Cardiac septum (tissue), 1 donor: ENCODE results near the genes NUDT4 and MRPL42.

DNA sequence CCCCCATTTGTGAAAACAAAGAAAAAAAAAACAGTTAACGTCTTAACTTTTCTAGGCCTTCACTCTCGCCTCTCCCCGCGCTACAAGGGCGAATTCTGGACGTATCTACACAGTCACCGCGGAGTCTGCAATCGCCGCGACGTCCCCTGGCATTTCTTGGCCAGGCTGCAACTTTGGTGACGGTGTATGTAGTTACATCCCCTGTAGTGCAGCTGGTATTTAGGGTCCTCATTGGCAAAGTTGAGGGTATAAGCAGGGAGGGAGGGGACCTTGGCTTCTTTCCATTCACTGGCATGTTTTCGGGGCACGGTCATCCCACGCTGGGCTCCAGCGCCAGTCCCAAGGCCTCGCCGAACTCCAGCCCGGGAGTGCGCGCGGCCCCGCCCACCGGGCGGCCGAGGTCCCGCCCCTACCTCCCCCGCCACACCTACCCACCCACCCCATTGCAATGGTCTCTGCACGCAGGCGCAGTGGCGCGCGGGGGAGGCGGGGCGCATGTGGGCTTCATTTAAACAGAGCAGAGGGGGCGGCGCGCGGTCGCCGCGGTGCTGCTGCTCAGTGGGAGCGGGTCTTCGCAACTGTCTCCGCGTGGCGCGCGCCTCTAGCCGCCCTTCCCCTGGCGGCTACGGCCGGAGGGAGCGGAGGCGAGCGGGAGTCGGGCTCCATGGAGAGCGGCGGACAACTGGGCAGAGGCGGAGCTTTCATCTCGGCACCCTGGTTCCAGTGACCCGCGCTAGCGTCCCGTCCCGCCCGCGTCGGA lies at the start of gene NUDT4:
NUDT4 (plus strand) TSS at position 536 of the 760 bp plus-strand sequence.
- PRO-cap, result bidirectional peak, plus-strand start at position 537 of the sequence, minus-strand start at position 357 of the sequence

DNA sequence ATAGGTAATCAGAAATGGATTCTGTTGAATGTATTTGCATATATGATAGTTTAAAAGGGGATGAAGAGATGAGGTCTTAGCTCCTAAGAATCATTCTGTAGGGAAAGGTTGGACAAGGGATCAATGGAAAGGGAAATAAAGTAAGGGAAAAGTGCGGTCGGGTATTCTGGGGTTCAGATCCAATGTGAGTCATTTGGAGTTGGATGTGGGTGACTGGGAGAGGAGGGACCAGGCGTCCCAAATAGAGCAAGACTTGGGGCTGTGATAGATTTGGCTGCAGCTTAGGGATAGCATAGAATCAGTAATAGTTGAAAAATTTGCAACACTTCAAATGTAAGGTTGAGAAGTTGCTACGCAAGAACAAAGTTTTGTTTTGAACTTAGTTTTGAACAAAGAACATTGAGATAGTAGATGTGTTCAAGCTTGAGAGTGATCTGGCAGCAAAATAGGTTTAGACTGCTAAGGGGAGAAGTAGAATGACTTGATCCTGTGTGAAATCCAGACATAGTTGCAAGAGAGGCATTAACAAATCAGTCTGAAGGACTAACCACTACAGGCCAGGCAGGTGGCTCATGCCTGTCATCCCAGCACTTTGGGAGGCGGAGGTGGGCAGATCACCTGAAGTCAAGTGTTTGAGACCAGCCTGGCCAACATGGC lies 3.8 kb downstream of the NUDT4 start:
- PRO-cap, result no peak

GRCh38 chr12:93467341-93468374 lies at the start of gene MRPL42:
MRPL42 (plus strand) TSS chr12:93467514.
- PRO-cap, result unidirectional peak, plus-strand start at chr12:93467517

- PRO-cap, result no peak
Observed at GRCh38 chr12:93578127-93579166, 6.0 kb downstream of the SOCS2 start.

GRCh38 chr12:93587614-93587944 lies 15.1 kb downstream of the SOCS2 start:
- PRO-cap, result no peak

GRCh38 chr12:93590898-93592163 lies 18.9 kb downstream of the SOCS2 start:
- PRO-cap, result bidirectional peak, plus-strand start at chr12:93591373, minus-strand start at chr12:93591446; bidirectional peak, plus-strand start at chr12:93591610, minus-strand start at chr12:93591540; bidirectional peak, plus-strand start at chr12:93591783, minus-strand start at chr12:93591677

- PRO-cap, result unidirectional peak, plus-strand start at chr12:93592380
Observed at GRCh38 chr12:93592231-93592582, 19.7 kb downstream of the SOCS2 start.

DNA sequence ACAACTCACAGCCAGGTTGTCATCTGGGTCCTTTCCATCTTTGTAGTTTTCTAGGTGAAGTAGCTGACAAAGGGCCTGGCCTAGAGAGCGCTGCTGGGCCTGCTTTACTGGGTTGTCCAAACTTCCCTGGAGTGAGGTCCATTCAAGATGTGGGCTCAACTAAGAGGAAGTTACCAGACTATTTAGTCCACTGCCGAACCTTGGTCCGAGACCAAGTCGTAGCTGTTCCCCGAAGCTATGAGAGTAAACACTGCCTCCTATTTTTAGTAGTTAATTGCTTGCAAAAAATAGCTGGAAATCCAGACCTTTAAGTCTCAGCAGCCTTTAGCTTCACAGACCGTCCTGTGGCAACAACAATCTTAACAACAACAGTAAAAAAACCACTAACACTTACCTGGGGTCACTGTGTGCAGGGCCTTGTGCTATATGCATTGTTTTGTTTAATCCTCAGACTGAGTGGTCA lies 30.4 kb downstream of the SOCS2 start:
- PRO-cap, result no peak

DNA sequence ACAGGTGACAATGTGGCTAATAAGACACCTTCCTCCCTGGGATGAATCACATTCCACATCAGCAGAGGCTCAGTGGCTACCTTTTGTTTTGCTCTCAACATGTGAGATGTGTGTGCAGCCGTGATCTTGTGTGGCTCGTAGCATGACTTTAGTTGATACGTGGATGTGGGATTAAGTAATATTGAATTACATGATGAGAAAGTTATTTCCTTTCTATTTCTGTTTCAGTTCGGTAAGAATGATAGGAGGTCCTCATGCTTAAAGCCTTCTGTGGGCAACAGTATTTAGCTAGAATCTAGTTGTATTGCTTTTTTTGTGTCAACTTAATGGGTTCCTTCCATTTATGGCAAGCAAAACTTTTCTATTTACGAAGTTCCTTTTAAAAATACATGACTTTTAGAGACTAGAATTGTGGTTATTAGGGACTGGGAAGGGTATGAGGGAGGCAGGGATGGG lies 7.7 kb downstream of the CRADD start:
- PRO-cap, result bidirectional peak, plus-strand start at position 227 of the sequence, minus-strand start at position 148 of the sequence

GRCh38 chr12:93711314-93711830 lies 34.2 kb downstream of the CRADD start:
- PRO-cap, result no peak

GRCh38 chr12:93789191-93789794 lies 112.1 kb downstream of the CRADD start:
- PRO-cap, result no peak

DNA sequence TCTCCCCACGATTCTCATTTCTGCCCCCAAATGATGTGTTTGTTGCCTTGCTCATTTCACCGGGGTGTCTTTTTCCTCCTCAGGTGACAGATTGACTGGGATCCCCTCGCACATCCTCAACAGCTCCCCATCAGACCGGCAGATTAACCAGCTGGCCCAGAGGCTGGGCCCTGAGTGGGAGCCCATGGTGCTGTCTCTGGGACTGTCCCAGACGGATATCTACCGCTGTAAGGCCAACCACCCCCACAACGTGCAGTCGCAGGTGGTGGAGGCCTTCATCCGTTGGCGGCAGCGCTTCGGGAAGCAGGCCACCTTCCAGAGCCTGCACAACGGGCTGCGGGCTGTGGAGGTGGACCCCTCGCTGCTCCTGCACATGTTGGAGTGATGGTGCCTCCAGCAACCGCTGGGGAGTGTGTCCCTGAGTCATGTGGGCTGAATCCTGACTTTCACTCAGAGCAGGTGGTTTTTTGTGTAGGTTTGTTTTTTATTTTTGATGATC lies 172.8 kb downstream of the CRADD start:
- PRO-cap, result no peak

DNA sequence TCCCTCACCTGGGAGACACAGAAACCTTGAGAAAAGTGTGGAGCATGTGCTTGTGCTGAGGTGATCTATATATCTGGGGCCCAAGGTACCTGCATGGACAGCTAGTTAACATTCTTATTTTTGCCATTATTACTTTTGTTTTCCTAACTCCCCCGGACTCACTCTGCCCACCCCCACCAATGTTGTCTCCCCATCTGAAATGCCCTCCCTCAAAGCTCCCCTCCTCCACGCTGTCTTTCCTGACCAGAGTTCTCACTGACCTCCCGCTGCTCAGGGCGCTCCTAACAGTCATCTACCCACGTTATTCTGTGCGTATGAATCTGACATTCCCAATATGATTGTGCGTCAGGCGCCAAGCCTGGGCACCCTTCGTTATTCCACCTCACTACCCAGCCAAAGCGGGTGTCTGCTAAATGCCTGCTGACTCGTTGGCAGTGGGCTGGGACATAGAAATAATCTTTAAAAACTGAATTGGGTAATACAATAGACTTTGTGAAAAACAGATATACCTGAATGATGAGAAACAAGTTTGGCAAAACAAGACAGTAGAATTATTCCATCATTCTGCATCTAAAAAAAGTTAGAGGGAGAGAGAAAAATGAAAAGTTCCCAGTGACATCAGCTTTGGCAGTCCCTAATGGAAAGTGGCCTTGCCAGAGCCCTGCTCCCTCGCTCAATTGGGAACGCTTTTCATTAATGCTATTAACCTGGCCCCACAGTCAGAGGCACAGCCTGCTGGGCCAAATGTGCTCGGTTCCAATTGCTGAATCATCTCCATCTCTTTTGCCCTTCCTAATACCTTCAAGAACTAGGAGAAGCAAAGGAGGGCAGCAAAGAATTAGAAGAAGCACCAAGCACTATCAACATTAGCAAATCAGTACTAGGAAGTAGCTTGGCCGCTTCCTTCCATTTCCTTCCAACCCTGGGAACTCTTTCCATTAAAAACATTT lies 74.0 kb upstream of the PLXNC1 start:
- PRO-cap, result no peak

GRCh38 chr12:94102051-94102660 lies 46.2 kb upstream of the PLXNC1 start:
- PRO-cap, result unidirectional peak, minus-strand start at chr12:94102288; unidirectional peak, minus-strand start at chr12:94102320; unidirectional peak, minus-strand start at chr12:94102376

DNA sequence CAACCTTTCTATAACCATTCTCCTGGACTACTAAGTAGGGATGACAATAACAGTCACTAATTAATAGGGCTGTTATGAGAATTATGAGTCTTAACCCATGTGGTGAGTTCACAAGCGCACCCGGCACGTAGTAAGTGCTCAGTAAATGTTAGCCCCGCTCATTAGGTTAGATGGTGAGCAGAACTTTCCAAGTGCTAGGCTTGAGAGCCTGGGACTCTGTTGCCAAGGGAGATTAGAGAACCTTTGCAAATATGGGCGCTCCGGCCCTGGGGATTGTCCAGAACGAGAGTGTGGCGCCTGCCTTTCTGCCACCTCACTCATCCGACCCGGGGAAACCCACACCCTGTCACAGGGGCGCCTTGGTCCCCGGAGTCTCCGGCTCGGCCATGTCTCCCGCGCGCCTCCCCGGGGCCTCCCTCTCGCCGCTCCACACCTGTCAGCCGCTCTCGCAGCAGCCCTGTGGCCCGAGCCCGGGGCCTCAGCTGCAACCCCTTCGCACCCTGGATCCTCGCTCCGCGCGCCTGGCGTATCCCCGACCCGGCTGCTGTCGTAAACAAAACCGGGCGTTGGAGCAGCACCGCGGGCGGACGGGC lies 585 bp upstream of the PLXNC1 start:
- PRO-cap, result no peak

- PRO-cap, result no peak
Observed at GRCh38 chr12:94151574-94152077, 3.2 kb downstream of the PLXNC1 start.

DNA sequence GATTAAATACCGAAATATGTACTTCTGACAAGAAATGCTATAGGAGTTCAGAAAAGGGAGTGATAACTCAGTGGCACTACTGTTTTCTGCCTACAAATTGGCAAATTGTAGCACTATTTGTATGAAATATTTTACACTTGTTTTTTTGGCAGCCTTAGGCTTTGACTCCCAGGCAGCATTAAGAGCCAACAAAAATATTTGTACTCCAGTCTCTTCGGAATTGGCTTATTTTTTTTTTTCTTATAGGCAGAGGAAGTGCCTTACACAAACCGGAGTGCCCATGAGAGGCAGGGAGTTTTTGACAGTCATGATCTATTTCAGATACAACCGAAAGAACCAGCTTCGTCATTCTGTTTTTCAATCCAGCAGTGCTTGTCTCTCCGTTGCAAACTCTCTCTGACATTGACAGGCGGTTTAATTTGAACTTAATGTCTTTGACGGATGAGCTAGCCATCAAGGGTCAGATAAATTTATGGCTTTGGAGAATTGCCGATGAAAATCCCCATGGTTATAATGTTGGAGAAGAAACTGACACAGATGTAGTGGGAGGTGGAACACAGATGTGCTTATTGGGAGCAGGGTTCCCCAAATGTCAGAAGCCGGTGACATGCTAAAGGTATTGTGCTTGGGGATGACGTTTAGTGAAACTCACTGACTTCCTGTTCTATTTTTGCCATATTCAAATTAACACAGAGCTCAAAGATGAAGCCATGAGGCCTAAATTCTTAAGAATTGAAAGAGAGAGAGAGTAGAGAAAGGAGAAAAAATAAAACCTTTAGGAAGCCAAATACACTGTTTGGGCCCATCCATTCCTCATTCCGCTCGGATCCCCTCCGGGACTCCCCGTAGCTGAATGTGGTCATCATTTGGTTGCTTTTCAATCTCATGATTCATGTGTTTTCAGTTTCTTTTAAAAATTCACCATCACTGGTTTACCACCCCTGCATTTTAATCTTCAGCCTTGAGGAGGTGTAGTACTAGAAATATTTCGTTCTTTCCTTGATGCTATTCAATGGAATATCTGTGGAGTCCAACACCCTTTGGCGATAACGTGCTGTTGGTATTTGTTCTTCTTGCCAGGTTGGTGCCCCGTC lies 59.7 kb downstream of the PLXNC1 start:
- PRO-cap, result no peak

DNA sequence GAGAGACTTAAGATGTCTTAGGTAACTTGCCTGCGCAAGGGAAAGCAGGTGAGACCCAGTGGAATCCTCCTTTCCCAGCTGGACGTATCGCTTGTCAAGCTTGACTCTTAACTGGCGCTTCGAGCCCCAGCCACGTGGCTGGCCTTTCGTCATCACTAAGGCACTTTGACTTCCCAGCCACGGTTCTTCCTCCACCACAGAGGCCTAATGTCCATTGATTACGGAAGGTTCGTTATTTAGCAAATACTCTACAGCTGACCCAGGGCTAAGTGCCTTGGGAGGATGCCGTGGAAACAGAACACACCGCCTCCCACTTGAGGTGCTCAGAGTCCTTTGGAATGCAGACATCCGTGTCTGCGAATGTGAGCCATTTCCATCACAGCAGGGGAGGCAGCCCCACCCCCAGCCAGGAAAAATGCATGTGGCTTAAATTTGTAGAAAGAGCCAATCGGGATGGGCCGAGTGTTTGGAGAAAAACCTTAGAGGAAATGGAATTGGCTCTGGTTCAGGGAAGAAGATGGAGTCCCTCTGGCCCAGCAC lies 115.6 kb downstream of the PLXNC1 start:
- PRO-cap, result no peak

DNA sequence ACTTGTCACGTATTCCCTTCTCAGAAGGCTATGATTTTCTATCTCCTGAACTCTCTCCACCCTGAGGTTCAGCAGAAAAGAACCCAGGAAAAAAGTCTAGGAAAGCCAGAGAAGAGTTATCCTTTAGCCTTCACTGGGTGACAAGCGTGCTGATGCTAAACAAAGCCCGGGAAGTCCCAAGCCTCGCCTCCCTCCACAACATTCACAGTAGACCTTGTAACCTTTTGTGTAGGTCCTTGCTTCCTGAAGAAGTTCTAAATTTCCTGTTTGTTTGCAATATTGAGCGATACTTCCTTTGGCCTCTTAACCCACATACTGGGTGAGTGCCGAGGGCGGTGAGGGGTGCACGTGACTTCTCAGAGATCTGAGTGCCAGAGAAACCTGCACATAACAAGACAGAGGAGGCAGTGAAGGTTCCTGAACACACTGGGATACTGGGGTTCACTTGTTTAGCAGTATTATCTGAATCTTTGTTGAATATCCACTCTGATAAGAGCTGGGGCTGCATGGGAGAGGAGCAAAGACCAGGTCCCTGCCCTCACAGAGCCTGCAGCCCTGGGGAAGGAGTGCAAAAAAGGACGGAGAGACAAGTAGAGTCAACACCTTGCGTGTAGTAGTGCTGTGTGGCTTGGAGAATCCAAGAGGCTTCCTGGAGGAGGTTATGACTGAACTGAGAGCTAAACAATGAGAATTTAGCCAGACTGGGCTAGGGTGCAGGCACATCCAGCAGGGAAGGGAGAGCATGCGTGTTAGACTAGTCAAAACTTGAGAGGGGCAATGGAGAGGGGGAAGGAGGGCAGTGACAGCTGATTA lies 134.4 kb downstream of the PLXNC1 start:
- PRO-cap, result no peak

DNA sequence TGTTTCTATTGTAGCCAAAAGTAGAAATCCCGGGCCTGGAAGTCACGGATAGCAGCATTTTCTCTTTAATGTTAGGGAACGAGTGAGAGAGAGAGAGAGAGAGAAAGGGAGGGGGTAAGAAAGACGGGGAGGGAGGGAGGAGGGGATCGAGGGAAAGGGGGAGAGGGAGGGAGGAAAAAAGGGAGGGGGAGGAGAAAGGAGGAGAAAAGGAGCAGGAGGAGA lies 34.8 kb downstream of the CEP83 start:
- PRO-cap, result unidirectional peak, minus-strand start at position 84 of the sequence